T-cell (primary cell): ENCODE measurements around a stretch of chr18.

- PRO-cap, 7 experiments, result no peak in any of the 7 experiments
Measured at GRCh38 chr18:63314880-63315625, 4.5 kb downstream of the BCL2 start.

- PRO-cap, 7 experiments, result peak in 1 of 7 experiments; most common minus-strand start chr18:63320844 (in 1)
Measured at GRCh38 chr18:63320568-63321280, 1.2 kb upstream of the BCL2 start.

DNA sequence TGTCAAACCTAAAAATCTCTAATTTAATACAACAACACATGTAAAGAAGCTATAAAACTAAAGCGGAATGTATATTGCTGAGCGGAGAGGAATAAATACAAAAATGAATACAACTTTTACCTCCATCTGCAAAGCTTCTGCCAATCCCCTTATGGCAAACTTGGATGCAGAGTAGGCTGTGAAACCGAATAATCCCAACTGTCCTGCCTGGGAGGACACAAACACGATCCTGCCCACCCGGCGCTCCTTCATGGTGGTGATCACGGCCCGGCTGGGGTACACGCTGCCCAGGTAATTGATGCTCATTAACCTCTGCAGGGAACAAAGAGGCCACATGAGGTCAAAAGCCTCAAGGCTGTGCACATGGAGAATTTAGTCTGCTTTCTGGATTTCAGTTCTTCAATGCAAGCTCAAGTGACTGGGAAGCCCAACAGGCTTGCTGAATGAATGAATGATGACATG lies 16.2 kb downstream of the KDSR start:
- PRO-cap, 7 experiments, result no peak in any of the 7 experiments

- PRO-cap, 7 experiments, result no peak in any of the 7 experiments
Measured at GRCh38 chr18:63355160-63355892, 11.7 kb downstream of the KDSR start.

- PRO-cap, 7 experiments, result peak in 3 of 7 experiments; most common plus-strand start chr18:63366516 (in 3); most common minus-strand start chr18:63366408 (in 2)
Measured at GRCh38 chr18:63365946-63366963, 751 bp downstream of the KDSR start.

- PRO-cap, 7 experiments, result no peak in any of the 7 experiments
Measured at GRCh38 chr18:63416696-63417315, 5.5 kb downstream of the VPS4B start.

DNA sequence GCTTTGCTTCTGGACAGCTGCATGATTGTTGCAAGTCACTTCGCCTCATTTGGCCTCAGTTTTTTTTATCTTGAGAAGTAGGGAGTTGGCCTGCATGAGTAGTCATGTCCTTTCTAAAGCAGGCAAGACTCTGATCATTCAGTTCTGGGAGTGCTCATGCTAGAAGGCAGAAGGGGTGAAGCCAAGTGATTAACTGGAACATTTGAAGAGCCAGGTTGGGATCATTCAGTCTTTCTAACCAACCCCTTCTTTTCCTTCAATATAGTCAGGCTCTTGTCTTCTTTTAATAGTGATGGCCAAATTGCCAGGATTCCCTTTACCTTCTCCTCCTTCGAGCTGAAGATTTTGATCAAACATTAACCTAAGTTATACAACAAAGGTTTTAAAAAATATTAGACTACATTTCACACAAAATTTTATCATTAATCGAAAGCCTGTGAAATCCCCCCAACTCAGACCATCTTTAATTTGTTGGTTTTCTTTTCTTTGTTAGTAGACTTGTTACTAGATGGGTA lies 11.2 kb downstream of the SERPINB12 start:
- PRO-cap, 7 experiments, result no peak in any of the 7 experiments

- PRO-cap, 7 experiments, result no peak in any of the 7 experiments
Measured at GRCh38 chr18:65057352-65058004, 693.3 kb upstream of the CDH7 start.

DNA sequence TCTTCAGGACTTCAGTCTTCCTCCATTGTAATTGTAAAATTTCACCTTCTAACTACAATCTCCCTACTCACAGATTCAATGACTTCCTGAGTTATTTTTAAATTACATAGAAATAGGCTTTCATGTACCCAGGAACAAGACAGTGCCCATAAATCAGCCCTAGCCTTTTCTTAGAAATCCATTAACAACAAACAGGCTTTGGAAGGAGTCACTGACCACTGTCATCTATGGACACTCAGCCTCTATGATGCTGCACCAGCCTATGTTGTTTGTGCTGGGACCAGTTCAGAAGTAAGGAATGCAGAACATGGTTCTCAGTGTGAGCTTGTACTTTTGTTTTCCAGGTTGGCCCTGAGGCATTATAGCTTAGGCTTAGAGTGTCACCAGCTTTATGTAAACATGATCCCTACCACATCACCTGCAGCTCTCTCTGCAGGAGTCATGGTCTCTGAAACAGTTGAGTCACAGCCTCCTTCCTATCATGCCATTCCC lies 335.7 kb upstream of the CDH7 start:
- PRO-cap, 7 experiments, result no peak in any of the 7 experiments

GRCh38 chr18:67244138-67244413 lies 272.4 kb downstream of the DSEL start:
- PRO-cap, 7 experiments, result peak in 1 of 7 experiments; most common plus-strand start chr18:67244334 (in 1)

DNA sequence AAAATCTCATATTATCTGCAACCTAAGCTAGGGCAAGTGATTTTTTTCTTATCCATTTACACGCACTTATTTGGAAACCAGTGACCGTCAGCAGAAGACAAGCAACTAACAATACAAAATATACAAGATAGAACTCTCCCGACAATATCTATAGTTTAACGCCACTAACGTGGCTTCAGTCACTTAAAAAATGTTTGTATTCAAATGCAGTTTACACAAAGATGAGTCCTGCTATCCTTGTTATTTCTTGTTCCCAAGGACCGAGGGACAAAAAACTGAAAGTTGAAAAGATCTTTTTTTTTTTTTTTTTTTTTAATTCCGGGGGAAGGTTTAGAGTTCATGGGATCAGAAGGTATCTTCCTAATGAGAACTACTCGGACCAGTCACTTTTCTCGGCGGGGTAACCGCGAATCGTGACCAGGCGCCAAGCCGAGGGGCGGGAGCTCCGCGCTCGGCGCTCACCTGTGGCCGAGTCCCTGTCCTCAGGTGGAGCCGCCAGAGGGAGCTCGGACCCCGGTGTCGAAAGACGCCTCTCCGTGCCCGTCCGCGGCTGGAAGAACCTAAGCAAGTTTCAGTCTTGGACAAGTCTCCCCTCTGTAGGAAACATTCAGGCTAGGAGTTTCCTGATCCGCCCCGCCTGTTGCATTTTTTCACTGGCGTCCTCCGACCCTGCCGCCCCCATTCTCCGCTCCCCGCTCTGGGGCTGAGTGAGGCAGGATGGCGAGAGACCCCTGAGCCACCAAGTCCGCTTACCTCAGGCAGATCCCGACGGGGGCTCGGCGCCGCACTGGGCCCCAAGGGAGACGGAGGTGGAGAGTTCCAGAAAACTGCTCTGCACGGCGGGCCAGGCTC lies 686 bp downstream of the DSEL start:
- PRO-cap, 7 experiments, result peak in 1 of 7 experiments; most common plus-strand start position 498 of the sequence (in 1)

GRCh38 chr18:67599273-67599780 lies 82.8 kb upstream of the DSEL start:
- PRO-cap, 7 experiments, result no peak in any of the 7 experiments

DNA sequence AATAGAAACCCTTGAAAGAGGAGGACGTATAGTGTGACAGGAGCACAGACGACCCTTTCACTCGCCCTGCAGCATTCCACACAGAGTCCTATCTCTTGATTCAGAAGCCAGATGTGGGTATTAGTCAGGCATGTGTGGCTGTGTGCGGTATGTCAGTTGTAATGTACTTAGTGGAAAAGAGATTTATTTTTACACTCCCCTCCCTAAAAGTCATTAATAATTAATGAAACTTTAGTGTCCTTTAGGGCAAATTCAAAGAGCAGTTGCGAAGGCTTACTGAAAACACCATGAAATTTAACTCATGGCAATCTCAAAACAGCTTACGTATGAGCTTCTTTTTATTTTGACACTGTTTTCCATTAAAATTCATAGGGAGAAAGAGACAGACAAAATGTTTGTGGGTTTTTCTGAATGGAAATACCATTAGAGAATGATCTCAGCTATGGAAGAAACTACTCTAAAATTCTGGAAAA lies 83.8 kb upstream of the DSEL start:
- PRO-cap, 7 experiments, result no peak in any of the 7 experiments

DNA sequence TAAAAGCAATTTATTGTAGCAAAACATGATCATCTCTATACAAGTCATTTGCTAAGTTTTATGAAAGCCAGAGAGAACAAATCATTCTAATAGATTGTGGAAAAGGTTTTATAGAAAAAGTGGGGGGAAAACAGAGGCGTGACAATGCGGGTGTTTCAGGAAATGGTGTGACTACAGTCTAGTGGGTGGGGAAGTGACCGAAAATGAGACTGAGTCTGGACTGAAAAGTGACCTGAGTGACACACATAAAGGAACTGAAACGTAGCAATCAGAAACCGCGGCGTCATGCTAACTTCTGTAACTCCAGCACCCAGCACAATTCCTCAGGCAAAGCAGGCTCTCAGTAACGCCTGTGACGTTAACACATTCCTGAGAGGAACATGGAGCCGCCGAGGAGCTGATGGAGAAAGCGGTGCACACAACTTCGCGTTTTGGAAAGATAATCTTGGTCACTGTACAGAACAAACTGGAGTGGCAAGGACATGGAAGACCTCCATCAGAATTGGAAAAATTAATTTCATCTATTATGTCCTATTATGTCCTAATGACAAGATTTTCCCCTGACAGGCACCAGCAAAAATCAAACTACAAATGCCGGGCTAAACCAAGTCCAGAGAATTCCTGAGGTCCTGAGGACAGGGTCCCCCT lies 1.3 kb upstream of the CD226 start:
- PRO-cap, 7 experiments, result peak in 1 of 7 experiments; most common plus-strand start position 326 of the sequence (in 1); most common minus-strand start position 83 of the sequence (in 1)

- PRO-cap, 7 experiments, result no peak in any of the 7 experiments
Measured at GRCh38 chr18:70300893-70302052, 12.4 kb downstream of the SOCS6 start.

DNA sequence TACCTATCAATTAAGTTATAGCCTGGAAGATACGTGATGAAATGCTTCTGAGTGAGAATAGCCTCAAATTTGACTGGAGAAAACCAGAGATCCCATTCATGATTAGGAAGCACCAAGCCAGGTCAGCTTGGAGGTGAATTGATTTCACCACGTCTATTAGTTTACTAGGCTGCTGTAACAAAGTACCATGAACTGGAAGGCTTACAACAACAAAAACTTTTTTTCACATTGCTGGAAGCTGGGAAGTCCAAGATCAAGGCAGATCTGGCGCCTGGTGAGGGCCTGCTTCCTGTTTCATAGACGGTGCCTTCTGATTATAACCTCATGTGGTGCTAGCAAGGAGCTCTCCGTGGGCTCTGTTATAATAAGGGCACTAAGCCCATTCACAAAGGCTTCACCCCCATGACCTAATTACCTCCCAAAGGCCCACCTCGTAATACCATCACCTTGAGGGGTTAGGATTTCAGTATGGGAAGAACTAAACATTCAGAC lies 89.0 kb downstream of the SOCS6 start:
- PRO-cap, 7 experiments, result no peak in any of the 7 experiments

GRCh38 chr18:70381422-70381956 lies 92.6 kb downstream of the SOCS6 start:
- PRO-cap, 7 experiments, result no peak in any of the 7 experiments

DNA sequence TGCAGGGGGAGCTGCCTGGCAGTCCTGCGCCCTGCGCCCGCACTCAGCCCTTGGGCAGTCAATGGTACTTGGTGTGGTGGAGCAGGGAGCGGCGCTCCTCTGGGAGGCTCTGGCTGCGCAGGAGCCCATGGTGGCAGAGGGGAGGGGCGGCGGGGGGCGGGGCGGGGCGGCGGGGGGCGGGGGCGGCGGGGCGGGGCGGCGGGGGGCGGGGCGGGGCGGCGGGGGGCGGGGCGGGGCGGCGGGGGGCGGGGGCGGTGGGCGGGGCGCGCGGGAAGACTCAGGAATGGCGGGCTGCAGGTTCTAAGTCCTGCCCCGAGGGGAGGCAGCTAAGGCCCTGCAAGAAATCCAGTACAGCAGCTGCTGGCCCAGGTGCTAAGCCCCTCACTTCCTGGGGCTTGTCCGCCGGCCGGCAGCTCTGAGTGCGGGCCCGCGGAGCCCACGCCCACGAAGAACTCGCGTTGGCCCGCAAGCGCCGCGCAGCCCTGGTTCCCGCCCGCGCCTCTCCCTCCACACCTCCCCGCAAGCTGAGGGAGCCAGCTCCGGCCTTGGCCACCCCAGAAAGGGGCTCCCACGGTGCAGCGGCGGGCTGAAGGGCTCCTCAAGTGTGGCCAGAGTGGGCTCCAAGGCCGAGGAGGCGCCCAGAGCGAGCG lies 923.6 kb downstream of the SOCS6 start:
- PRO-cap, 7 experiments, result no peak in any of the 7 experiments

DNA sequence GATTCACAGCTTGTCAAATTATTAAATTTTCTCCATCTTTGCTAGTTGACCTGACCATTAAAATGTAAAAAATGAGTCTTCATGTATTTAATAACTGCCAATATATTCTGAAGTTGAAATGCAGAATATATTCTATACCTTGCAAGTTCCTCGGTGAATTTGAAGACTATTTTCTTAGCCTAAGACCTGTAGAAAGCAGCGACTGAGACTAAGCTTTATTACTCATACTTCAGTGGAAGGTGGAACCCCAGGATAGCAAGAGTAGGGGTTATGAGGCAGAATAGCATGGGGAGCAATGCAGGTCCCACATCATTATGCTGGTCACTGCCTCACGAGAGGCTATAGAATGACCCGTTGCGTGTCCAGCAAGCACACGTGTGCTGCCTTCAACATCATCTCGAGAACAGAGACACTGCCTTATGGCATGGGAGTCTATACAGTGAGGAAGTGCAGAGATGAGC lies 135.6 kb upstream of the NETO1 start:
- PRO-cap, 7 experiments, result no peak in any of the 7 experiments

- PRO-cap, 7 experiments, result peak in 7 of 7 experiments; most common plus-strand start chr18:74082720 (in 3); most common minus-strand start chr18:74082589 (in 3)
Measured at GRCh38 chr18:74082356-74082849, 65.2 kb downstream of the FBXO15 start.